Hematopoietic multipotent progenitor cell (in vitro differentiated cells): ENCODE results near the genes SGSM2 and RAP1GAP2.

DNA sequence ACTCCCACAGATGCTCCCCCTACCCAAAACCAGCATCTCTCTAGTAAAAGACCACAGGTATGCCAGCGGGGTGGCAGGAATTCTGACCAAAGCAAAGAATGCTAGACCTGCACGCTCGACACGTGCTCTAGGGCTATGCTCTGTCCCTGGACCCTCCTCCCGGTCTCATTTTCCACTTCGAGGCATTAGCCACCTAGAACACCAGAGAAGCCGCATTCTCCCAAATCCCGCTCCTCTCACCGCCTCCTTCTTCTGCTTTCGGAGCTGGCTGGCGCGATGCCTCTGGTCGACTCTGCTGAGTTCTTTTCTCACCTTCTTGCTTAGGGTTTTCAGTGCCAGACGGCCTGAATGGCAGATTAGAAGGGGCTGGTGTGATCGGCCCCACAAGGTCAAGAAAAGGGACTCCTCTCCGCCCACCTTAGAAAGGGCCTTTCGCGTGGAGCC is 438 bp downstream of the TSR1 start:
- CAGE, long polyA plus RNA: no peak

- CAGE, long polyA plus RNA: no peak
These were observed at the start of gene SGSM2 for GRCh38 chr17:2336809-2337847. SGSM2 (plus strand) TSS chr17:2337501.

DNA sequence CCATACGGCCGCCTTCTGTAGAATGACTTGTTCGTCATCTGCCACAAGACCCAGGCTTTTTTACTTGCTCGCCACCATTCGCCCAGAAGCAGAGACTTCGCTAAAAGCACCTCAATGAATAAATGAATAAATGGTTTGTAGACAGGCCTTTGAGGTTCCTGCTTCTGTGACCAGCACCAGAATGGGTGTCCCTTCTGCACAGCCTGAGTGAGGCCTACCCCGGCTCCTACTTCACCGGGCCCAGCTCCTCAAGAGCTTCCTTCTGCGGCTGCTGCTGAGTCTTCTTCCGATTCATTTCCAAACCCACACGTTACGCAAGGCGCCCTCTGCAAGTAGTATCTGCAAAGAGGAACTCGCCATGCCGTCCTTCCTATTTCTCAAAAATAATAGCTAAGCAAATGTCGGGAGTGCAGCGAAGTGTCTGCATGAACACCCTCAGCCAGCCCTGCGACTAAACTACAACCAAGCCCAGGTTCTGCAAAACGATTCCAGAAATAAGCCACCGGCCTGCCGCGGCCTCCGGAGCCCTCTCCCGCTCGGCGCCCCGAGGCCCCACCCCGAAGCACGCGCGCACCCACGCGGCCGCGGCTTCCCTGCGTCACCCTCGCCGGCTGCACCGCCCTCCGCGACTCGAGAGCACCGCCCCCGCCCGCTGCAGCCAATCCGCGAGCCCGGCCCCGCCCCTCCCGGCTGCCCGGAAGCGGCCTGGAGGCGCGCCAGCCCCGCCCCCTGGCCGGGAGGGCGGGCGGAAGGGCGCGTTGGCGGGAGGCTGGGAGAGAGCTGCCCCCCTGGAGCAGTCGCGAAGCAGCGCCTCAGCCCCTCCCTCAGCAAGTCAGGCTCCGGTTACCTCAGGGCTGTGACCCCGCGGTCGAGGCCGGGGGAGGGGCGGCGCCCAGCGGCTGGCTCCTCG is 8.5 kb downstream of the MNT start:
- CAGE, long polyA plus RNA: no peak

- CAGE, long polyA plus RNA: no peak
These were observed 5.0 kb downstream of the MNT start for GRCh38 chr17:2395802-2396349.

- CAGE, long polyA plus RNA: no peak
These were observed 6.2 kb upstream of the MNT start for GRCh38 chr17:2406686-2407933.

DNA sequence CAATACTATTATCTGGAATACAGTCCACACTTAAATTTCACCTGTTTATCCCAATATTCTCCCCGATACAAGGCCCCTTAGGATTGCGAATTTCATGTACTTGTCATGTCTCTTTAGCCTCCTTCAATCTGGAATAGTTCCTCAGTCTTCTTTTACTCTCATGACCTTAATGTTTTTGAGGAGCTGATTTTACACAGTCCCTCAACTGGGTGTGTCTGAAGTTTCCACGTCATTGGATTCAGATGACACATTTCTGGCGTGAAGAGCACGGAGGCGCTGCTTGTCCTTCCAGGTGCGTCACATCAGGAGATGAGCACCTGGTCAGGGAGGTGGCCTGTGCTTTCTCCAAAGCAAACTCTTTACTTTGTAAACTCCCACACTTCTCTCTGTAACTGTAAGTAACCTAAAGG is 52.4 kb upstream of the MNT start:
- CAGE, long polyA plus RNA: no peak

DNA sequence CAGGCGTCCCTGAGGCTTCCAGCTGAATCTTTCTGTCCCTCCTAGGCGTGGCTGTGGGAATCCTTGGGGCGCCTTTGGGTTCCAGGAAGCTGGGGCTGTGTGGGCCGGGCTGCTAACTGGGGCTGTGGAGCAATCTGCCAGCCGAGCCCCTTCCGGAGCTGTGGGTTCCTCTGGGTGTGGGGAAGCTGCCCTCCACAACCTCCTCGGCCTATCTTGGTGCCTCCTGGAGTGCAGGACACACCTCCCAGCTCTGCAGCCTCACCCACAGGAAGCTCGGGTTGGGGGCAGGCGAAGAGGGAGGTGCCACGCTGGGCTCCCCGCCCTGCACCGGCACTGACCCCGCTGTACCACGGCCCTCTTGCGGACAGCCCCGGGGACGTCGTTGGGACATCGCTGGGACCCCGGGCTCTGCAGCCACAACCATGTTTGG is at the start of gene RAP1GAP2:
RAP1GAP2 (plus strand) TSS at position 333 of the 430 bp plus-strand sequence.
- CAGE, long polyA plus RNA: no peak

- CAGE, long polyA plus RNA: no peak
These were observed 18.3 kb downstream of the RAP1GAP2 start for GRCh38 chr17:2813974-2815485.

- CAGE, long polyA plus RNA: no peak
These were observed 51.4 kb downstream of the RAP1GAP2 start for GRCh38 chr17:2847375-2848242.

- CAGE, long polyA plus RNA: no peak
These were observed 57.4 kb downstream of the RAP1GAP2 start for GRCh38 chr17:2853271-2854326.

DNA sequence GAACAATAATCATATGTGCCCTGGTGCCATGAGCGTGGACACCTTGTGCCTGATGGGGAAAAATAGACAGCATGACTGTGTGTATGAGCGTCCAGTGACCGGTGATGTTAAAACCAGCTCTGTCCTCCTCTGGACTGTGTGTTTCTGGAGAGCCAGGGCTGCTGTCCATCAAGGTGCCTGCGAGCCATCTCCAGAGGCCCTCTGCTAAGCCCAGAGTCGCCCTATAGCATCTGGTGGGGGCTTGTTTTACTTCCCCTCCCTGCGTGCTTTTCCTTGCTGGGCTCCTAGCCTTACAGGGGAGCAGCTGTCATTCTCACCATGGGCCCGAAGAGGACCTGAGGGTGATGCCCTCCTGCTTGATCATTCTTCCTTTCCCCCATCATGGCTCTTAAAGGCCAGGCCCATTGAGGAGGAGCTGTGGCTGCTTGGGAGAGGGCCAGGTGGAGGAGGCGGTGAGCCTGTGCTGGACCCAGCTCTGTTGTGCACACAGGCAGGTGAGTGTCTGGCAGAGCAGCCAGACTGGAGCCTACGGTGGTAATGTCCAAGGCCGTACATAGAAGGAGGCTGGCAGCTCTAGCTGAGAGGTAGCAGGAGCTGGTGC is 106.7 kb downstream of the RAP1GAP2 start:
- CAGE, long polyA plus RNA: no peak

- CAGE, long polyA plus RNA: no peak
These were observed 108.2 kb downstream of the OR1D5 start for GRCh38 chr17:2955176-2955705.

DNA sequence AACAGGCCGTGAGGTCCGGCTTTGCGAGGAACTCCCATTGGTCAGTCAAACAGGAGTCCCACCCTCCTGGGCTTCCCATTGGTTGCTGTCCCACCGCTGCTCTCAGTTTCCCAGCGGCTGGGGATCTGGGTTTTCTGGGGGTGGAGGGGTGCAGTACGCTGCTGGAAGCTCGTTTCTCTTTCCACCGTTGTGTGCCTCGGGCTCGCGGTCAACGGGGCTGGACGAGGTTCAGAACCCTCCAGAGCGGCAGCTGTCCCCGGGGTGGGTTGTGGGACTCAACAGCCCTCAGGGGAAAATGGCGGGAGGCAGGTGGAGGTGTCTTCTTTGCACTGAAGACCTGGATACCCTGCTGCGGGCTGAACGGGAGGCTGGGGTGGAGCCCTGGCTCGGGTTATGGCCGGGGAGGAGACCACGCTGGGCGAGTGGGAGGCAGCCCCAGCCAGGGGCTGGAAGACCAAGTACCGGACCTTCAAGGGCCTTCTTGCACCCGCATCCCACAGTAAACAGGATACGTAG is 14.3 kb downstream of the OR1D5 start:
- CAGE, long polyA plus RNA: no peak

GRCh38 chr17:3556833-3557241 is 775 bp downstream of the TRPV3 start:
- CAGE, long polyA plus RNA: no peak

DNA sequence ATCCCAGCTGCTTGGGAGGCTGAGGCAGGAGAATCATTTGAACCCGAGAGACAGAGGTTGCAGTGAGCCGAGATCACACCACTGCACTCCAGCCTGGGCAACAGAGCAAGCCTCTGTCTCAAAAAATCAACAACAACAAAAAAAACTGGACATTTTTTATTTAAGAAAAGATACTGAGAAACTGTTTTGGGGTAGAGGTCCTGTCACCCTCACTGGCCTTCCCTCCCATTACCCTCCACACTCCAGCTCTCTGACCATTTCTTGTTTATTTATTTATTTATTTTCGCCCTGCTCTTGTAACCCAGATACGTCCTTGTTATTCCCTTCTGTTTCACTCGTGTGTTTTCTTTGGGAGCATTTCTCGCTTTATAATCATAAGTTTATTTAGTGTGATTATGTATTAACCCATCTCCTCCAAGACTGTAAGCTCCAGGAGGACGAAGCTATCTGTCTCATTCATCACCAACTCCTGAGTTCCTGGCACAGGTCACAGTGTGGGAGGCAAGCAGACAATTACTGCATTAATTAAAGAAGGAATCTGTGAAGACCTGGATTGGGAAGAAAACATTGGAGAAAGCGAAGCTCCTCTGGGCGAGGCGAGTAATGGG is 7.6 kb upstream of the CAMKK1 start:
- CAGE, long polyA plus RNA: no peak

DNA sequence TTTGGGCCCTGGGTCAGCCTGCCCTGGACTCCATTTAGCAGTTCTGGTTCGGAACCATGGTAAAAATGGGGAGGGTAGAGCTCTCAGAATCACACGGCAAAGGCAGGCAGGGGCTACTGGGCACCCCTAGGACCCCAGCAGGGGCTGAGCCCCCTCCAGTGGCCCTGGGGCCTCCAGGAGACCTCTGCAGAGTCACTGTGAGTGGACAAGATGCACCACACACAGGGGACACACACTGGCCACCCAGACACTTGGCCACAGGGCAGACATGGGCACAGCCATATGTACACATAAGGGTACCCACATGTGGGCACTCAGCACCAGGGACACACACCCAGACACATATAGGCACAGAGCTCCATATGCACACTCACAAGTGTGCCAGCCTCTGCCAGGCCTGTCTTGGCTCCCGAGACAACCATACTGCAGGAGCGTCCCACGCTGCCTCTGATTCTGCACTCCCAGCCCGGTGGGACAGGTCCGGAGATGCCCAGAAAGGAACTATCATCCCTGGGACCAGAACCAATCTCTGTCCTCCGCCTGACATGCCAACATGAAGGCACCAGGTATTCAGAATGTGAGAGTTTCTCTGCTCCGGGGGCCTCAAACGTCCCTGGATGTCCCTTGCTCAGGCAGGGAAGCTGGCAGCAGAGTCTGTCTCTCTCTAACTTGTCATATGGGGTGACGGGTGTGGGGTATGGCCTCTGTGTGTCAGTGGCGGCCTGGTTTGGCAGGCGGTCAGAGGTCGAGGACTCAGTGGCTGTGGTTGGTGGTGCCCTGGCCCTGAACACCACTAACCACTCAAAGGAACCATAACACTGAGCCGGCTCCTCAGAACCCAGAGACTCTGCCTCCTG is 1.0 kb downstream of the P2RX1 start:
- CAGE, long polyA plus RNA: no peak

DNA sequence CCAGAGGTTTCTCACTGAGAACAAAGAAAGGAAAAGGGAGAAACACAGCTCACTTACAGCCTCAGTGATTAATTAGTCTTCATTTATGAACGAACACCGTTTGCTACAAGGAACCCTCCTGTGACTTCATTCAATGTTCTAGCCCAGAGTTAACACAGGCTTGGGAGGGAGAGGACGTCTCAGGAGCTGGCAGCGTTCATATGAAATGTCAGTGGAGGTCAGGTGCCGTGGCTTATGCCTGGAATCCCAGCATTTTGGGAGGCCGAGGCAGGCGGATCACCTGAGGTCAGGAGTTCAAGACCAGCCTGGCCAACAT is 16.5 kb upstream of the ATP2A3 start:
- CAGE, long polyA plus RNA: no peak

DNA sequence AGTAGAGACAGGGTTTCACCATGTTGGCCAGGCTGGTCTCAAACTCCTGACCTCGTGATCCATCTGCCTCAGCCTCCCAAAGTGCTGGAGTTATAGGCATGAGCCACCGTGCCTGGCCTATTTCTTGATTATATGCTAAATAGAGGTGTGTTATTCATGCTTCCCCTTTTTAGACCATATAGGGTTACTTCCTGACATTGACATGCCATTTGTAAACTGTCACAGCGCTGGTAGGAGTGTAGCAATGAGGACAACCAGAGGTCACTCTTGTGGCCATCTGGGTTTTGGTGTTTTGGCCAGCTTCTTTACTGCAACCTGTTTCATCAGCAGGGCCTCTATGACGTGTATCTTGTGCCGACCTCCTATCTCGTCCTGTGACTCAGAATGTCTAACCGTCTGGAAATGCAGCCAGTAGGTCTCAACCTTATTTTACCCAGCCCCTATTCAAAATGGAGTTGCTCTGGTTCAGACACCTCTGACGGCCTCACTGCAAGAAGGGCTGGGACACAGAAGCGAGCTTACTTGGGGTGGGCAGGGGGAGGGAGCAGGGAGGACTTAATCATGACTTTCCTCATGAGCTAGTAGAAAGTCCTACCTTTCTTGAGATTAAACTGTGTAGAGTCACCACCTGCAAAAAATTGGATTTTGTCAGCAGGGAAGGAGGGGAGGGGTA is 38.1 kb upstream of the ATP2A3 start:
- CAGE, long polyA plus RNA: no peak

GRCh38 chr17:4083661-4084155 is 59.1 kb downstream of the ZZEF1 start:
- CAGE, long polyA plus RNA: no peak

DNA sequence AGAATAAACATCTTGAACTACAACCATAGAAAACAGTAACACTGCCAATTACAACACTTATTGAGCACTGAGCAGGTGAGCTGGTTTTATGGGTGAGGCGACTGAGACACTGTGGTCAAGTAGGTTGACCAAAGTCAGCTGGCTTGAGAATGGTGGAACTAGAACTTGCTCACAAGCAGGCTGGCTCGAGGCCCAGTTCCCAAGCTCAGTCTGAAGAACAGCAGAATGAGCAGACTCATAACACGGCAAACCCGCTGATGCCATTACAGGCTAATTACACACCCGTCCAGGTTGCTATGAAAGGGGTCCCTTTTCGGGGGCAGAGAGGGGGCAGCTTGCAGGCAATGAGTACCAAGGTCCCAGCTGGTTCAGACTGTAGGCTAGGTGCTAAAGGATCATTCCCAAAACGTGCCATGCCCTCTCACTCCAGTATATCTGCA is 6.4 kb downstream of the ZZEF1 start:
- CAGE, long polyA plus RNA: no peak